Mesenchymal stem cell of adipose (primary cell): ENCODE measurements around a stretch of chr21.

GRCh38 chr21:33648306-33648903, 6.1 kb downstream of the ITSN1 start:
- CAGE, long polyA plus RNA, result no peak

DNA sequence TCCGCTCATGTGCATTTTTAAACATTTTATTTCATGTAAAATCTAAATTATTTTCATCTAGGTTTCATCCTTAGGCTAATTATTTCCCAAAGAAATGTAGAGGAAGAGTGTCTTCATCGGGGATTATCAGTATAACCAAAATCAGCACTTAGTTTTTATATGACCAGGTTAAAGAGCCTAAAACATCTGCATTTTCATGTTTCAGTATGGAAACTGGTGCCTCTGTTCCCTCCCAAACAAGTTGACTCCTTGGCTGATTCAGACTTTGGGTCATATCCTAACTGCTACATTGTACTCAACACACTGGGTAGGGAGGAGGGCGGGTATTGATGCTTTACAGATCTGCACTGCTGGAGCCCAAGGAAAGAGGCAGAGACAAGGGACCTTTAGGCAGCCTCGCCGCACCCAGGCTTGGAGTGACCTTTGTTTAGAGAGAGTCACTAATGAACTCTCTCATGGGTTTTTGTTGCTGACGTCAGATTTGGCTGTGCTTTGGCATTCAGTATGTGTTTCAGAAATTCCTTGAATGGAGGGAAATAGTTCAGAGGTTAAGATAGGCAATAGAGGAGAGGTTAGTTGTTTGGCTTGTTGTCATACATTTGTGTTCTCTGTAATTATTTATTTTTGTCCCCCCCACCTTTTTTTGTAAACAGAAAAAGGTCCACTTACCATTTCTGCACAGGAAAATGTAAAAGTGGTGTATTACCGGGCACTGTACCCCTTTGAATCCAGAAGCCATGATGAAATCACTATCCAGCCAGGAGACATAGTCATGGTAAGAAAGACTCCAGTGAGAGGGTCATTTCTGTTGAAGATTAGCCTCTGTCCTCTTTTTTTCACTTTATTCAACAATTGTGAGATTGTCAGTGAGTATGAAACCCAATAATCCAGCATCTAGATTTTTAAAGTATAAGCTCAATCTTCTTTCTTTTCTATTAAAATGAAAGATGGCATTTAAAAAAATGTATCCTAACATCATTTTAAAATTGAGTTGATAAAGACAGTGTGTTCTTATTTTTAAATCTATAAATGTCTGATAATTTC, 116.1 kb downstream of the ATP5PO start:
- CAGE, long polyA plus RNA, result no peak

- CAGE, long polyA plus RNA, result no peak
Observed at GRCh38 chr21:34361829-34362215, 2.0 kb upstream of the KCNE2 start.

DNA sequence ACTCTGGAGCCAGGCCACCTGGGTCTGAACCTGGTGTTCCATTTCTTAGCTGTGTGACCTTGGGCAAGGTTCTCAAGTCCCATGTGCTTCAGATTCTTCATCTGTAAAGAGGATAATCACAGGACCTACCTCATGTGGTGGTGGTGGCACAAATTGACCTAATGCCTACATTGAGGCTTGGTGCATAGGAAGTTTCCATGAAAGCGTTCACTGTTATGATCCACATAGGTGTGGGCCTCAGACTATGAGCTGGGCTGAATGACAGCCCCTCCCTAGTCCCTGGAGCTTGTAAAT, 30.8 kb upstream of the KCNE1 start:
- CAGE, long polyA plus RNA, result no peak

DNA sequence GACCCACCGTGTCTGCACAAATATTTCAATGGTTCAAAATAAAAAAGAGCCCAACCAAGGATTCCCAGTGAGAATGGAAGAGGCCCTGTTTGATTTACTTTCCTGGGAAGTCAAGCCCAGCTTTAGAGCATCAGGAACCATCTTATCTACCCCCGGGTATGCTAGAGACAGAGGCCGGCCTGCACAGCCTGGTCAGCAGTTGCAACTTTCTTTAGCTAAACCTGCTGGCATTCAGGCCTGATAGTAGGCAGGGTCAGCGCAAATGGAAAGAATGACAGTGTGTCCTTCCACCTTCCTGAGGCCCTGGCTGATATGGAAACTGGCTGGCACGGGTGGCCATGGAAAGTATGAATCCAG, 34.9 kb downstream of the RCAN1 start:
- CAGE, long polyA plus RNA, result no peak

GRCh38 chr21:34583809-34584438, 31.0 kb downstream of the RCAN1 start:
- CAGE, long polyA plus RNA, result no peak

GRCh38 chr21:34614132-34614588, 753 bp downstream of the RCAN1 start:
- CAGE, long polyA plus RNA, result no peak

GRCh38 chr21:34800945-34801620, 132.3 kb downstream of the CLIC6 start:
- CAGE, long polyA plus RNA, result no peak

DNA sequence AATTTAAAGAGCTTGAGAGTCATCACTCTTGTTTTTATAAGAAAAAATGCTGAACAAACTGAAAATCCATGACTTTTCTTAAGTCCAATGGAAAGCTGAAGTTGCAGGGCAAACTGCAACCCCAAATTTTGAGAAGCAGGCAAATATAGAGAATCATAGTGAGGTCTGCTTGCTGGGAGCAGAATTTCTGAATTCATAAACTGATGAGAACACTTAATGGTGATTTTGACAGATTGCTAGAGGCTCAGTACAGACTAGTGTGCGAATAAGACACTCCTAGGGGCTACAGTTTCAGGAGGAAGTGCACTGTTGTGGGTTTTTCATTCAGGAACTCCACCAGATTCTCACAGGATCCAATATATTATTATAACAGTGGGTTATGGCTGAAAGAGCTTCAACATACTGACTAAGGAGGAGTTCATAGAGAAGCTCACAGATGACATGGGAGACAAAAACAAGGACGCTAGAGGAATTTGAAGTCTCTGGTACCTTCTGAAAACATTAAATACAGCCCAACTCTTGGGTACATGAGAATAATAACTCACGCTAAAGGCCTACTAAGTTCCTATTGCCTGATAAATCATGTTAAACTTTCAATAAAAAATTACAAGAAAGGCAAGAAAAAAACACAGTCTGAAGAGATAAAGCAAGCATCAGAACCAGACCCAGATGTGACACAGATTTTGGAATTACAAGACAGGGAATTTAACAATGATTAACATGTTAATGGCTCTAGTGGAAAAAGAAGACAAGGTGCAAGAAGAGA, 135.3 kb downstream of the CLIC6 start:
- CAGE, long polyA plus RNA, result no peak

DNA sequence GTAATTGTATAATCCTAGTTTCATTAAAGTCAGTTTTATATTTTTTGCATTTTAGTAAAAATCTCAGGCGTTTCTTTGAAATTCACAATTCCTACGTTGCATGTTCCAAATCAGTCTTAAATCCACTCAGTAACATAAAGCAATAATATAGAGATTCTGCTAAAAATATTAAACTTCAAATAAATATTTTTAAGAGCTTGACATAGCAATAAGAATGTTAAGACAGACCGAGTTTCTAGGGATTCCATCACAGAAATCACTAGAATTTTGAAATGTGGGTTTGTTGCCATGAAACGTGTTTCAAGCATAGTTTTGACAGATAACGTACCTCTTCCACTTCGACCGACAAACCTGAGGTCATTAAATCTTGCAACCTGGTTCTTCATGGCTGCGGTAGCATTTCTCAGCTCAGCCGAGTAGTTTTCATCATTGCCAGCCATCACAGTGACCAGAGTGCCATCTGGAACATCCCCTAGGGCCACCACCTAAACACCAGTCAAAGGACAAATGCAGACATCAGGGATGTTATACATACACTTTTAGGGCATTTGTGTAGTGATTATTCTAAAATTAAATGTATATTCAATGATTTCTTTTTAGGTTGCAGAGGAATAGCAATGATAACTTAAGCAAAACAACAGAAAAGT, 168.8 kb downstream of the RUNX1 start:
- CAGE, long polyA plus RNA, result no peak

GRCh38 chr21:34890554-34891665, 158.2 kb downstream of the RUNX1 start:
- CAGE, long polyA plus RNA, result no peak

DNA sequence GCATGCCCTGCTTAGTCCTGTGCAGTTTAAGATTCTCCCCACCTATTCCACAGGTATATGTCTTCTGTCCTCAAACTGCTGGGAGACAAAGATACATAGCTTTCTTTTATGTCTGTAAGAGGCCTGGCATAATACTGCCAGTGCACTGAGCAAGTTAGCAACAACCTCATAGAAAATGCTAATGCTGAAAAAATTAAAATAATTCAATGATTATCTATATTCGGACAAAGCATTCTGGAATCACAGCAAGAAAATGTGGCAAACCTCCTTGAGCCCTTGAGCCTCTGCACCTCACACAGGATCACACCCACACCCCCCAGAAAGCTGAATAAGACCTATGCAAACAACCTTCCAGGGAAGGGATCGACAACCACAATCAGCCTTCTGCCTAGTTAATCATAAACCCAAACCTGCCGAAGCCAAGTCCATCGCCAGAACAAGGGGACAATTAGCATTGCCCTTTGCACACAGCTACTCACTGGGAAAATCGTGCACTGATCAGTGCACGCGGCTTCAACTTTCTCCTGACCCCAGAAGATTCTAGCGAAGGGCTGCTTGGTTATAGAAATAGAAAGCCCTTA, 29.7 kb downstream of the RUNX1 start:
- CAGE, long polyA plus RNA, result no peak

GRCh38 chr21:35021840-35022489, 27.1 kb downstream of the RUNX1 start:
- CAGE, long polyA plus RNA, result no peak

- CAGE, long polyA plus RNA, result no peak
Observed at GRCh38 chr21:35032872-35033520, 16.1 kb downstream of the RUNX1 start.

GRCh38 chr21:35189249-35189867, 140.3 kb upstream of the RUNX1 start:
- CAGE, long polyA plus RNA, result no peak

DNA sequence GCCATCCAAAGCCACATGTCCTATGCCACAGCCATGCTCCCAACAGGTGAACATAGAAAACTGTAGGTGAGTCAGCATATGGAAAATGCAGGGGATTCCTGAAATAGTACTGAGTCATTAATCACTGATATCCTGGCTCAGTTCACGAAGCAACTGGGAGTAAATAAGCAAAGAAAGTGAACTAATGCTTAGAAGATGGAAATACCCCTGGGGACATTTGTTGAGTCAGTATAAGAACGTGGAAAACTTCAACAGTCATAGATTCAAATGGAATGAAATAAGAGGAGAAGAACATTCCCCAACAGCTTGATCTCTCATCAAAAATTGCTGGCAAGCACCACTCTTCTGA, 148.9 kb upstream of the RUNX1 start:
- CAGE, long polyA plus RNA, result no peak

DNA sequence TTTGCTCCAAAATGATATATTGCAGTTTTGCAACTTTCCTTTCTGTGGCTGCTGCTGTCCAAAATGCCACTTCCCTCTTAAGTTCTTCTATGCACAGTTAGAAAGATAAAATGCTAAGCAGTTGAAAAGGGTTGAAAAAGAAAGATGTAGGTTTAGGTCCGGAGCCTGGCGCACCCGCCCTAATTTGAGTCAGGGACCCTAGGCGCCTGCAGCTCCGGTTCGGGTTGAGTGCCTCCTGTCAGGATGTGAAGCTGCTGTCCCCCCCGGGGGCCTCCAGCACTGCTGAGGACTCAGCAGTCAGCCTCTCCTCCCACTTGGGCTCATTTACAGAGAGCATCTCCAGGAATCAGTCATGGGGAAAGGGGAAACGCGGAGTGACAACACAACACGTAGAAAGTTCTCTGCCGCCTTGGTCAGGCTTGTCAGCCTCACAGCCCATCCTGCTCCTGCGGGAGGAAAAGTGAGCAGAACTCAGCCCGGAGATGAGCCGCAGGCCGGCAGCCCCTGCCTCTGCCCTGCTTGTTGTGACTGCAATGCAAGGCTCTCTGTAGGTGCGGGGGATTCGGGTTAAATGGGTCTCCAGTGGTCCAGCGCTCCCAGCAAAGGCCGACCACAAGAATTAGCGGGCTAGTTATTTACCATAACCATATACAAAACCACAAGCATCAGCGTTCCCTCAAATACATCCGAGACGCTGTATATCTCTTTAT, 479.5 kb upstream of the RUNX1 start:
- CAGE, long polyA plus RNA, result no peak

- CAGE, long polyA plus RNA, result no peak
Observed at GRCh38 chr21:36004909-36005831, 55.2 kb downstream of the SETD4 start.

- CAGE, long polyA plus RNA, result no peak
Observed at GRCh38 chr21:36104103-36105527, 30.3 kb upstream of the CBR3 start.

DNA sequence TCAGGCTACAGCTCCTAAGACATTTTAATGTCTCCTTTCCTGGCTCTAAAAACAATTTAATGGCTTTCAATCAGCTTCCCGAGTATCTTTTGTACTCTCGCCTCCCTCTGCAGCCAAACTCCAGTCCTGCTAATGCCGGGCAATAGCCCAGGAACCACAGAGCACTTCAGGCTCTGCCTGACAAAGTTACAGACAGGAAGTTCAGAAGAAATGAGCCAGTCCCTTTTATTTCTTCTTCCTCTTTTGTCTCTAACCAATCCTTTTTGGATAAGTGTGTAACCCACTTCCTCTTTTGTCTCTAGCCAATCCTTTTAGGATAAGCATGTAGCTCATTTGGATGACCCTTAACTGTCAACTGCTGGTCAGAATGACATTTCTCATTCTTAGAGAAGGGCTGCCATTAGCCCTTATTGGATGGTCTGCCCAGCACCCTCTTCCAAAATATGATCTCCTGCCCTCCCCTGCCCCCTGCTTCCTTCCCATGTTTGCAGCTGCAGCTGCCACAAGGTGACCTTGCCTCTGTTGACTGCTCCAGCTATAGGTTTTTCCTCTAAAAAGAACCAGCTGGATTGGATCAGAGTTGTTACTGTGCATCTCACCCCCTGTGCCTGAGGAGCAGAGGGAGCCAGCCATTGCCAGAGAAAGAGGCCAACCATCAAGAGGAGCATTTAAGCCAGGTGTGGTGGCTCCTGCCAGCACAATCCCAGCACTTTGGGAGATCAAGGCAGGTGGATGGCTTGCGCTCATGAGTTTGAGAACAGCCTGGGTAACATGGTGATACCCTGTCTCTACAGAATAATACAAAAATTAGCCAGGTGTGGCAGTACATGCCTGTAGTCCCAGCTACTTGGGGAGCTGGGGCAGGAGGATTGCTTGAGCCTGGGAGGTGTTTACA, 6.2 kb upstream of the DOP1B start:
- CAGE, long polyA plus RNA, result no peak